Metanephros (tissue), 2 donors: ENCODE results near the genes DEFB126 and CSNK2A1.

DNA sequence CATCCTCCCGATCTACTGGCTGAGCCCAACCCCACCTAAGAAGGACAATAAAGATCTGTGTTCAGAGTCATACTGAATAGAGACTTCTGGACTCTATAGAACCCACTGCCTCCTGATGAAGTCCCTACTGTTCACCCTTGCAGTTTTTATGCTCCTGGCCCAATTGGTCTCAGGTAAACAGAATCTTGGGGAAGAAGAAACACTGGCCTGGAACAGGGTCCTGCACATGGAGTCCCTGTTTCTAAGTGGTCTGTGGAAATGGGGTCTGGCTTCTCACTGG, at the start of gene DEFB126:
Gene DEFB126, plus strand, starts transcription at position 77 of the 280 bp plus-strand sequence.
- RAMPAGE, long total RNA, result no peak

DNA sequence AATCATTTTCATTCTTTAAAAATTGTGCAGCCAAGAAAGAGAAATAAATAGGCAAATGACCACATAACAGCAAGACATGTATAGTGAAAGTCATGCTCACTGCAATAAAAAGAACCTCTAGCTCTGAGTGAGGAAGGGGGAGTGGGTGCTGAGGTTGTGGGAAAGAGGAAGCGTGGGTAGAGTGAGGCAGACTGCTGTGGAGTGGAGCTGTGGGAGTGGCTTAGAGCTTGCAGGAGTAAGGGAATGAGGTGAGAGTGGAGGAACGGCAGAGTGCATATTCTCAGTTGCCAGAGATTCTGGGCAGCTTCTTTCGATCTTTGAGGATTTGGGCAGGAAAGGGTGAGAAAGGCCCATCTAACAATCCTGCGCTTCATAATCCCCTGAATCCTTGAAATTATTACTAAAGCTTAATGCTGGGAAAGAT, 10.5 kb downstream of the DEFB129 start:
- RAMPAGE, long total RNA, result no peak

DNA sequence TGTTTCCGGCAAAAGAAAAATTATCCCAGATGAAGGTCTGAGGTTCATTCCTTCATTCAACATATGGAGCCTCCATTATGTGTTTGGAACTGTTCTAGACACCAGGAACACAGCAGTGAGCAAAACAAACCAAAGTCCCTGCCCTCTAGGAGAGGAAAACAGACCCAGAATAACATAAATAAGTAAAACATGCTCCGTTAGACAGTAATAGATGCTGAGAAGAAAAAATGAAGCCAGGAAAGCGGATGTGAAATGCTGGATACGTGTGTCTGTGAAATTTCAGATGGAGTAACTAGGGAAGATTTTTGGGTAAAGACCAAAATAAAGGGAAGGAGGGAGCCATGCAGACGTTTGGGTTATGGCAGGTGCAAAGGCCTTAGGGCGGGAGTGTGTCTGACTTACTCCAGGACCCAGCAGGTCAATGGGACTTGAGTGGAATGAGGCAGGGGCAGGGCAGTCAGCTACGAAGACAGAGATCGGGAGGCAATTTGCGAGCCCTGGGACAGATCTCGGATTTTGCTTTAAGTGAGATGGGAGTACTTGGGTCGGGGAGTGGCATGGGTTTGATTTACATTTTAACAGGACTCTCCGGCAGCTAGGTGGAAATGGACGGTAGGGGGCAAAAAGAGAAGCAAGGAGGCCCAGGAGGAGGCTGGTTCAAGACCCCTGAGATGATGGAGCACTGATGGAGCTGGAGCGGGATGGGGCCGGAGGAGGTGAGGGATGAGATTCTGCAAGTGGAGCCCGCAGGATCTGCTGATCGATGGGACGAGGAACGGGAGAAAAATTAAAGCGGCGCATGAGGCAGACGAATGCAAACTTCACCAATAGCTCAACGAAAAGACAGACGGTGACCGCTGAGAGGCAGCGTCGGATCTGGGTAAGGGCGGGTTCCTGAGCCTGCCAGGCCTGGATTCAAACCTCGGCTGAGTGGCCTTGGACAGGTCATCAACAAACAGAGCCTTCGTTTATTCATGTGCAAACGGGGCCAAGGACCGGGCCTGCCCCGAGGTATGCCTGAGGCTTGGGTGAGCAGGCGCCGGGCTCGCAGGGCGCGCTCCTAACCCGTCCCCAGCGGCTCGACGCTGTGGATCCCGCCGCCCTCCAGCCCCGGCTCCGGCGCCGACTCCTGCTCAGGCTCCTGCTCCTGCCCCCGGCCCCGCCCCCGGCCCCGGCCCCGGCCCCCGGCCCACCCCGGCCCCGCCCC, 904 bp upstream of the RBCK1 start:
- RAMPAGE, long total RNA, result no peak

GRCh38 chr20:413591-413916, 5.5 kb downstream of the RBCK1 start:
- RAMPAGE, long total RNA, result no peak

DNA sequence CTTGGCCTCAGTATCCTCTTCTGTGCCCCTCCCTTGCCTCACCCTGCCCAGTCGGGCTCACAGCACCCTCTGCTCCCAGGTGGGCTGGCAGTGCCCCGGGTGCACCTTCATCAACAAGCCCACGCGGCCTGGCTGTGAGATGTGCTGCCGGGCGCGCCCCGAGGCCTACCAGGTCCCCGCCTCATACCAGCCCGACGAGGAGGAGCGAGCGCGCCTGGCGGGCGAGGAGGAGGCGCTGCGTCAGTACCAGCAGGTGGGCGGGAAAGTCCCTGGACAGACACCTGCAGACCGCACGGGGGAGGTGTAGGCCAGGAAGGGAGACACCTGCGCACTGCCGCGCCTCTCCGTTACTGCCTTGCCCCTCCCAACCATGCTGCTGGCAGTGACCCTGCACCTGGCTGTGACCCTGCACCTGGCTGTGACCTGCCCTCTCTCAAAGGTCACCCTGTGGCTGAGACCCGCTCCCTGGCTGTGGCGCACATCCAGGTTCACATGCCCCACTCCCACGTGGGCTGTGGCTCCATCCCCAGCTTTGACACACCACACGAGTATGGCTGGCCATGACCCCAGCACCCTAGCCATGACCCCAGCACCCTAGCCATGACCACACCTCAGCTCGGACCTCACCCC, 11.5 kb downstream of the RBCK1 start:
- RAMPAGE, long total RNA, result no peak

- RAMPAGE, long total RNA, result no peak
Observed at GRCh38 chr20:445207-445486, 17.2 kb downstream of the TBC1D20 start.

DNA sequence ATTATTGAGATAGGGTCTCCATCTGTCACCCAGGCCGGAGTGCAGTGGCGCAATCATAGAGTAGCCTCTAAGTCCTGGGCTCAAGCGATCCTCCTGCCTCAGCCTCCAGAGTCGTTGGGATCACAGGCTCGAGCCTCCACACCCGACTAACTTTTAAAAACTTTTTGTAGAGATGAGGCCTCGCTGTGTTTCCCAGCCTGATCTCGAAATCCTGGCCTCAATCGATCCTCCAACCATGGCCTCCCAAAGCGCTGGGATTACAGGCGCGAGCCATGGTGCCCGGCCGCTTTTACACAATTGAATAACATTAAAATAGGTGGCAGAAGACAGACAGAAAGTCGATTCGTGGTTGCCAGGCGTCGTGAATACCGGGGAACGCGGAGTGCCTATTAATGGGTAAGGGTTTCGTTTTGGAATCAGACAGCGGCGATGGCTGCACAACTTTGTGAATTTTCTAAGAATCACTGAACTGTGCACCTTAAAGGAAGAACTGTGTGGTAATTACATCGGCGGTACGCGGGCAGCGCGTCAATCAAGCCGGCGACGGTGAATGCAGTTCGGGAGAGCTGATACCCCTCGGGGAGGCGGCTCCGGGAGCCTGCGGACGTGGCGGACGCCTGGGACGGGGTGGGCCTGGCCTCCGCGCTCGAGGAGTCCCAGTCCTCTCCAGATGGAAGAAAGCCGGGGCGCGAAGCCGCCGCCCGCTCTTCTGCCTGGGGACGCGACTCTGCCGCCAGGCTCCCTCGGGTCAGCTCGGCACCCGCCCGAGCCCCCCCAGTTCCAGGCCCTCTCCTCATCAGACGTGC, 753 bp downstream of the TBC1D20 start:
- RAMPAGE, long total RNA, result no peak

DNA sequence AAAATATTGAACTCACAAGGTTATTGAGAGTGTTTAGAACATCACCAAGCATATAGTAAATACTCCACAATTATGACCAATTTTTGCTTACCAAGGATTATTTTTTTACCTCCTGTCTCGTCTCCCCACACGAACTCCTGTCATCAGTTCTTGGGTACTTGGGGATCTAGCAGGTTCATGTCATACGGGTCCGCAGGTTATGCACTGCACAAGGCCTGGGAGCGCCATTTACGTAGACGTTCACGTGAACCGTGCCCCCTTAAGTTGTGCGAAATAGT, 372 bp upstream of the TBC1D20 start:
- RAMPAGE, long total RNA, result no peak

GRCh38 chr20:483564-483984, 21.2 kb upstream of the TBC1D20 start:
- RAMPAGE, long total RNA, result no peak

DNA sequence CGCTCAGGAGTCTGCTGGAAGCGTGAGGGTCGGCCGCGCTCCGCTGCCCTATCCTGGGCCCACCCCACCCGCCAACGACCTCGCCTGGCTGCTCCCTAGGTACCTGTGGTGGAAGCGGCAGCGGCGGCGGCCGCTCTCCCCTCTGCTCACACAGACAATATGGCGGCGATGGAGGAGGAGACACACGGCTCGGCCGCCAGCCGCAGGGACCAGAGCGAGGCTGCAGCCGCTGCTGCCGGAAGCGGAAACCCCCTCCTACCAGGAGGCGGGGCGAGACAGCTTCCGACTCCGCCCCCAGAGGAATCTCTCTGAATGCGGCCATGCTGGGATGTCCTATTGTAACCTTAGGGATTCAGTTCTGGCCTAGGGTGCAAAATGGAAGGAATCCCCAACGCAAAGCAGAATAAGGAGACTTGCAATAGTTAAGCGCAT, at the start of gene CSNK2A1:
Gene CSNK2A1, minus strand, starts transcription at position 222 of the 432 bp plus-strand sequence.
- RAMPAGE, long total RNA, result no peak

GRCh38 chr20:571518-572399, 28.2 kb upstream of the CSNK2A1 start:
- RAMPAGE, long total RNA, result no peak

- RAMPAGE, long total RNA, result no peak
Observed at GRCh38 chr20:588574-588873, 21.6 kb downstream of the TCF15 start.

- RAMPAGE, long total RNA, result no peak
Observed at GRCh38 chr20:652302-652813, 642 bp downstream of the SRXN1 start.

DNA sequence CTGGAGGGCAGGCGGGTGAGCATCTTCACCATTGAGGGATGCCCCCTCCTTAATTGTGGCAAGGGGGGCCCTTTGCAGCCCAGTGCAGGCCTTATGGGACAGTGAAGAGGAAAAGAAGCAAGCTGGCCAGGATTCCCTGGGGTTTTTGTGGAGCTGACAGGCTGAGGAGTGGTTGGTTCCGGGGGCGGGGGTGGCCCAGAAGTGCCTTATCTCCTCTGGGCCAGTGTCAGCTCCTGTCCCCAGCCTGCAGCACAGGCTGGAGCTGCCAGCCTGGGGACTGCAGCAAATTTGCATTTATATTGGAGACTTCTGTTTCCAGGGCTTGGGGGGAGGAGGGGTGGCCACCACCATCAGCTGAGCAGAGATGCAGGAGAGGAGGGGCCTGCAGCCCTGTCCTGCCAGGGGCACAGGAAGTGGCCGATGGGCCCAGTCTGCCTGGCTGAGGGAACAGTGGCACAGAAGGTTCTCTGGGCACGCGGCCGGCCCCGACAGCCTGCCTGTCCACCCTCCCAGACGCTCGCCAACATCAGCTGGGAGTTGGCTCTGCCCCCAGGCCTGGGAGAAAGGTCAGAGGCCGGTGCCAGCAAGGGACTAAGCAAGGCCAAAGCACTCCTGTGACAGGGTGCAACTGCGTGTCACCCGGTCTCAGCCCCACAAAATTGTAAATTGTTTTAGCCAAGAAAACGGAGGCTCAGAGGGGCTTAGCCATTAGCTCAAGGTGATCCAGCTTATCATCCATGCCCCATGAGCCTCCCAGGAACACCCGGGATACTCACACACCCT, 24.3 kb upstream of the SCRT2 start:
- RAMPAGE, long total RNA, result no peak

GRCh38 chr20:710135-710509, 34.5 kb upstream of the SCRT2 start:
- RAMPAGE, long total RNA, result no peak

GRCh38 chr20:760576-761372, 7.5 kb downstream of the SLC52A3 start:
- RAMPAGE, long total RNA, result no peak

GRCh38 chr20:841595-842762, 8.5 kb downstream of the FAM110A start:
- RAMPAGE, long total RNA, result no peak

- RAMPAGE, long total RNA, result no peak
Observed at GRCh38 chr20:1122373-1123059, 4.1 kb downstream of the PSMF1 start.

DNA sequence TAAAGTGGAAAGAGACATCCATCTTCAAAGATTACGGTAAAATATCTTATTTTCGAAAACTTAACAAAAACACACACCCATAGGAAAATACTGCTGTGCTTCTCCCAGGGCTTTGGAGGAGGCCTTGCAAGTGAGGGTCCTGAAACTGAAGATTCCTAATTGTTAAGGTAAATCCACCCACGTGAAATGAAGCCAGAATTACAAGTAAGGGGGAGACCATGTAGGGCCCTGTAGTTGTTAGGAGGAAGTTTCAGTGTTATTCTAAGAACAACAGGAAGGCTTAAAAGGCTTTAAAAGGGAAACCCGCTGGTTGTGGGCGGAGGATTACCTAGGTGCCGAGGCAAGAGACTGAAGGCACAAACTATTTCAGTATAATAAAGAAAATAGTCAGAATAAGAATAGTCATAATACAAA, 10.1 kb upstream of the RAD21L1 start:
- RAMPAGE, long total RNA, result no peak

DNA sequence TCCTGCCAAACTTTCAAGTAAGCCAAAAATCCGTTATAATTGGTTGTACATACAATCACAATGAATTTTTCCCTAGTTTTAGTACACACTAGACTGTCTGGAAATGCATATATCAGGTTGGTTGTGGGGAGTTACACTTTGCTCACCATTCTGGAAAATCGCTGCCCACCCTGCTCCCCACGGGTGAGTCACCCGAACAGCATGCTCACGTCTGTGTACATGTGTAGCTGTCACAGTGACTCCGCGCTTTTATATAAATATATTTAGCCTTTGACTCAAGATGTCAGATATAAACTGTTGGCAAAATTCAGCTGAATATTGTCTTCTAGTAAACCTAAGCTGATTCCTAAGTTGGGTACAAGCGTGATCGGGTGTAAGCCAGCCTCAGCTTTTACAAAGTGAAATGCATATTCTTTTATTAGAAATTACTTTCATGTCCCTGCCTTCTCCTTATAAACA, 4.4 kb downstream of the SDCBP2 start:
- RAMPAGE, long total RNA, result no peak